T47D (cell line): ENCODE measurements around the gene ERV3-1.

DNA sequence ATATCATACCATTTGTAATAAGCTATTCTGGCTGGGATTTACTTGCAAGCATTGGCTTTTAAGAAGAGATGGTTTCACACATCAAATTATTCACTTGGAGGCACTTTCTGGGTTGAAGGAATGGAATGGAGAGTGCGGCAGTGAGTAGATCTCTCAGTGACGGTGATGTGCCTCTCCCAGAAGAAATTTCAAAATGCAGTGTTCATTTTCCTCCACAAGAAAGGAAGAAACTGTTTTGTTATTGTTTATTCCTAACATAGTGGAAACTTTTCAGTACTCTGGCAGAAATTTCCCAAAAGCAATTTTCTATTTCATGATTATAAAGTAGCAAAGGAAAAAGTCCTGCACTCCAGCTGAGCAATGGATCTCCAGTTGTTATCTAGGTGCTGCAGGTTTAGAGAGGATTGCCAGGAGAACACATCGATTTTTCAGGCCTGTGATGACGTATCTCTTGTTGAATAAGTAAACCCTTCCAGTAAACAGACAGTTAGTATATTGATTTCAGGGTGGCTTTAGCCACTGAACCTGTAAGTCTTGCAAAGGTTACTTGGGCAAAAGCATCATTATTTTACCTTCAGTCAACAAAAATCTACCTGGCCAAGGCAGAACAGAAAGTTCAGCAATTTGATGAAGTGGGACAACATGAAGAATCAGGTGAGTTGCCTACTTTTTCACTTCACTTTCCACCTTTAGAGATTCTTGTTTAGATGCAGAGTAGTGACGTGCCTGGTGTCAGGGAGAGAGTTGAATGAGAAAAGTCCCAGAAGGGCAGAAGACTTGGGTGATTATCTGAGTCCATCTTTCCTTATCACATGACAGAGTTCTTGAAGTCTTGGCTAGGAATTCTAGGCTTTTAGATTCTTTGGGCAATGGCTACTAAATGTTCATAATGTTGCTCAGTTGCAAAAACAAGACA, 12.2 kb downstream of the EGFR start:
- RRBS = no CpG with 5 or more reads among the region's 5 CpGs

- RRBS = no CpG with 5 or more reads among the region's 8 CpGs
These were observed 24.8 kb downstream of the EGFR start for GRCh38 chr7:55043531-55044148.

GRCh38 chr7:55068067-55068774, 49.4 kb downstream of the EGFR start:
- RRBS = no CpG with 5 or more reads among the region's 10 CpGs

DNA sequence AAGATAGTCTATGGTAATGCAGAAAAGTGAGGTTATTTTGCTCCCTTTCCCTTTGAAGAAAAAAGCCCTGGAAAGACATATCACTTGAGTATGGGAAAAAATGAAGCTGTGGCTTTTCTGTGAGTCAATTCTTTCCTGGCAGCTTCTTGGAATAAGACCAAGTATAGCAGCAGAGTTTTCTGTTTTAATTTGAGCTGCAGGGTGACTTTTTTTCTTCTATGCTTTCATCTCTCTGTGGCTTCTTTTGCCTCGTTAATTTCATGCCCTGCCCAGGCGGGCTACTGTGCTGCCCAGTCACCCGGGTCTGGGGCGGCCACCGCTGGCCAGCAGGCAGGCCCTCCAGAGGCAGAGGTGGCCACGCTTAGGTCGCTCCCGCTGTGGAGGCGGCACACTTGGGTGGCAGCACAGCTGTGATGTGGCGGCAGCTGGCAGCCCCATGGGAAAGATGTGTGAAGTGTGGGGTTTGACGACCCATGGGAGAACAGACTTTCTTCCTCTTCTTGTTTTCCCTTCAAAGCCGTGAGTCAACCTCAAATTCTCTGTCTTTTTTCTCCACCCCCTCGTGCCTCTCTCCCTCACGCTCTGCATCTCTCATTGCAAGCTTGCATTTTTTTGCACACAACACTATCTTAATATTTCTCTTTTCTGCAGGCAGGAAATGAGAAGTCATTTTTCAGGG, 67.6 kb downstream of the EGFR start:
- RRBS = no CpG with 5 or more reads among the region's 14 CpGs

DNA sequence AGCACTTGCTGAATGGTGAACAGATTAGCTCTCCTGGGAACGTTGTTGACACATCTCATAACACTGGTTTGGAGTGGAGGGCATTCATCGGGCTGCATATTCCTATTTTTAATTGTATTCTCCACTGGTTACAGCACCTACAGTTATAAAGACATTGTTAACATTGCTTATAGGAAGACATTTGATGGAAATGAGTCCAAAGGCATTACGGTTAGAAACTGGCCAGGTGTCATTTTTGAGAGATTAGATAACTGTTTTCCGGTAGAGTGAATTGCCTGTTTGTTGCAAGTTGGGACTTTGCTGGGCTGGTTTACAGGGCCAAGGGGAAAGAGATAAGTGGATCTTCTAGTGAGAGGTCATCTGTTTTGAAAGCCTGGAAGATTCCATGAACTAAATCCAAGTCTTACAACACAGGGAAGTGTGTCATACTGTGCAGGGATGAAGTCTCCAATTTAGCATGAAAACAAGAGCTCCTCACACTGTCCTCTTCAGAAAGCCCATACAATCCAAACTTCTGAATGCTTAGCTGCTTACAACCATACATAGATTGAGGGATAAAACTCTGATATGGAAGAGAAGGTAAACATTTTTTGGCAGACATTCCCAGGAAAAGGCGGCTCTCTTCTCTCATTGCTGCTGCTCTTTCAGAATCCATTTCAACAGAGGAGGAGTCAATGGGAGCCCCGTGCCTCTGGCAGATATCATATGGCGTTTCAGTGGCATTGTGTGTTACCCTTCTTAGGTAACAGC, 102.0 kb downstream of the EGFR start:
- RRBS = no CpG with 5 or more reads among the region's 7 CpGs

GRCh38 chr7:55143196-55143638, 124.4 kb downstream of the EGFR start:
- RRBS = no CpG with 5 or more reads among the region's 10 CpGs

DNA sequence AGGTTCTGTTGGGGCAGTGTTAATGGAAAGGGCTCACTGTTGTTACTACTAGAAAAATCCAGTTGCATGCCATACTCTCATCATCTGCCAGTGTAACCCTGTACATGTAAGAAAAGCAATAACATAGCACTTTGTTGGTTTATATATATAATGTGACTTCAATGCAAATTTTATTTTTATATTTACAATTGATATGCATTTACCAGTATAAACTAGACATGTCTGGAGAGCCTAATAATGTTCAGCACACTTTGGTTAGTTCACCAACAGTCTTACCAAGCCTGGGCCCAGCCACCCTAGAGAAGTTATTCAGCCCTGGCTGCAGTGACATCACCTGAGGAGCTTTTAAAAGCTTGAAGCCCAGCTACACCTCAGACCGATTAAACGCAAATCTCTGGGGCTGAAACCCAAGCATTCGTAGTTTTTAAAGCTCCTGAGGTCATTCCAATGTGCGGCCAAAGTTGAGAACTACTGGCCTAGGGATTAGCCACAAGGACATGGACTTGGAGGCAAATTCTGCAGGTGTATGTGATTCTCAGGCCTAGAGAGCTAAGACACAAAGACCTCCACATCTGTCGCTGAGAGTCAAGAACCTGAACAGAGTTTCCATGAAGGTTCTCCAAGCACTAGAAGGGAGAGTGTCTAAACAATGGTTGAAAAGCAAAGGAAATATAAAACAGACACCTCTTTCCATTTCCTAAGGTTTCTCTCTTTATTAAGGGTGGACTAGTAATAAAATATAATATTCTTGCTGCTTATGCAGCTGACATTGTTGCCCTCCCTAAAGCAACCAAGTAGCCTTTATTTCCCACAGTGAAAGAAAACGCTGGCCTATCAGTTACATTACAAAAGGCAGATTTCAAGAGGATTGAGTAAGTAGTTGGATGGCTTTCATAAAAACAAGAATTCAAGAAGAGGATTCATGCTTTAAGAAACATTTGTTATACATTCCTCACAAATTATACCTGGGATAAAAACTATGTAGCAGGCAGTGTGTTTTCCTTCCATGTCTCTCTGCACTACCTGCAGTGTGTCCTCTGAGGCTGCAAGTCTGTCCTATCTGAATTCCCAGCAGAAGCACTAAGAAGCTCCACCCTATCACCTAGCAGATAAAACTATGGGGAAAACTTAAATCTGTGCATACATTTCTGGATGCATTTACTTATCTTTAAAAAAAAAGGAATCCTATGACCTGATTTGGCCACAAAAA, 154.7 kb upstream of the LANCL2 start:
- RRBS = no CpG with 5 or more reads among the region's 6 CpGs

DNA sequence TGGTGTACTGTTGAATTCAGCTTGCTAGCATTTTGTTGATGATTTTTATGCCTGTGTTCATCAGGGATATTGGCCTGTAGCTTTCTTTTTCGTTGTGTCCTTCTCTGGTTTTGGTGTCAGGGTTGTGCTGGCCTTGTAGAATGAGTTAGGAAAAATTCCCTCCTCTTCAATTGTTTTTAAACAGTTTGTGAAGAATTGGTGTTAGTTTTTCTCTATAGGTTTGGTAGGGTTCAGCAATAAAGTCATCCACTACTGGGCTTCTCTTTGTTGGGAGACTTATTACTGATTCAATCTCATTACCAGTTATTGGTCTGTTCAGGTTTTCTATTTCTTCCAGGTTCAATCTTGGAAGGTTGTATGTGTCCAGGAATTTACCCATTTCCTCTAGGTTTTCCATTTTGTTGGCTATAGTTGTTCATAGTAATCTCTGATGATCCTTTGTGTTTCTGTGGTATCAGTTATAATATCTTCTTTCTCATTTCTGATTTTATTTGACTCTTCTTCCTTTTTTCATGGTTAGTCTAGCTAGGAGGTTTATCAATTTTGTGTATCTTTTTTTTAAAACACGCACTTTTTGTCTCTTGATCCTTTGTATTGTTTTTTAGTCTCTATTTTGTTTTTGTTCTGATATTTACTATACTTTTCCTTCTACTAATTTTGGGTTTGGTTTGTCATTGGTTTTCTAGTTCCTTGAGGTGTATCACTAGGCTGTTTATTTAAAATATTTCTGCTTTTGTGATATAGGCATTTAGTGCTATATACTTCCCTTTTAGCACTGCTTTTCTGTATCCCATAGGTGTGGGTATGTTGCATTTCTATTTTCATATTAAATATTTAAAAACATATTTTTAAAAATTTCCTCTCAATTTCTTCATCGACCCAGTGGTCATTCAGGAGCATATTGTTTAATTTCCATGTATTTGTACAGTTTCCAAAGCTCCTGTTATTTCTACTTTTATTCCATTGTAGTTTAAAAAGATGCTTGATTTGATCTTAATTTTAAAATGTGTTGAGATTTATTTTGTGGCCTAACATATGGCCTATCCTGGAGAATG, 94.4 kb downstream of the LANCL2 start:
- RRBS = no CpG with 5 or more reads among the region's 3 CpGs

DNA sequence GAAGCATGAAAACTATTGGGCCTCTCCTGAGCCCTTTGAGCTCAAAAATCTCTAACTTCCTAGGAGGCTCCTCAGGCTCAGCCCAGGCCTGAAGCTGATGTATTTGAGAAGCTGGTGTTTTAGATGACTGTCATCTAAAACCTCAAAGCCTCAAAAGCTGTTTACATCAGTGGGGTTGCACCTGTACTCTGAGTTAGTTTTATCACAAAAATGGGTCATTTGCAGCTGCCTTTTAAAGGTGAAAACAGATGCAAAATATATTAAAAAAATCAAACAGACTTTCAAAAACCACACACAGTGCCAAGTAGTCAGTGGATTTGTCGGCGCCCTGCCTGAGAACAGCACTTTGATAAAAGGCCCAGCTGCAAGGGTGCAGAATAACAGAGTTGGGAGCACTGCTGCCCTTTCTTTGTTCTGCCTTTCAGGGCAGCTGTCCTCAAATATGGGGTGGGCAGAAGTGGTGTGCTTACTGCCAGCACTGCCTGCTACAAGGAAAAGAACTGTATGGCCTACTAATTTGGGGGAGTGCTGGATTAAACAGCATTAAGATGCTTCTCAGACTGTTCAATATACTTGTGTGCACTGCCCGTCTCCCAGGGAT, 103.0 kb downstream of the VOPP1 start:
- RRBS = no CpG with 5 or more reads among the region's 3 CpGs

DNA sequence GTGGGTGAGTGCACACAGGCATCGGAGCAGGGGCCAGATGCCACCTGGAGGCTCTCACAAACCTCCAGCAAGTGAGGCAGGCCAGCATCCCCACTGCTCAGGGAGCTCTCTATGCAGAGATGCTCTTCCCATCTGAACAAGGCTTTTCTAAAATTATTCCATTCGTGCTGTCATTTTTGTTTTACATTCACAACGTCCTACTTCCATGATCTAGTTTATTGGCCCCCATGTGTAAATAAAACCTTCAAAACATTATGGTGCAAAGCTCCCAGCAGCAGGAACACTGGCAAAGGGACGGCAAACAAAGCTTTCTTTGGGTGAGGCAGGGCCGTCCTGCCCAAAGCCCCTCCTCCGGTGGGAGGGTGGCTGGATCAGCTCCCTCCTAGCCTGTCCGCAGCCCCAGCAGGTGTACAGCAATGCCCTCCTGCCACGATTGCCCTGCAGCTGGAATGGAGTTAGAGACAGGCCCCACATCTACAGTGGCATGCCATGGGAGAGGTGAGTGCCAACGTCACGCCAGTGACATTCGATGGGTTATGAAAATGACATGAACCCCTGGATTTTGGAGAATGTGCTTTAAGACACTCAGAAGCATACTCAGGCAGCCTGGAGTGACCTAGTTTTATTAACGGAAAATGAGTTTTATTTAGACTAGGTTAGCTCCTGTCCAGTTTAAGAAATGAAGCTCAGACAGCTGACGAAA, 50.4 kb downstream of the VOPP1 start:
- RRBS = no CpG with 5 or more reads among the region's 13 CpGs

GRCh38 chr7:55698894-55699619, 126.8 kb upstream of the VOPP1 start:
- RRBS = no CpG with 5 or more reads among the region's 11 CpGs

DNA sequence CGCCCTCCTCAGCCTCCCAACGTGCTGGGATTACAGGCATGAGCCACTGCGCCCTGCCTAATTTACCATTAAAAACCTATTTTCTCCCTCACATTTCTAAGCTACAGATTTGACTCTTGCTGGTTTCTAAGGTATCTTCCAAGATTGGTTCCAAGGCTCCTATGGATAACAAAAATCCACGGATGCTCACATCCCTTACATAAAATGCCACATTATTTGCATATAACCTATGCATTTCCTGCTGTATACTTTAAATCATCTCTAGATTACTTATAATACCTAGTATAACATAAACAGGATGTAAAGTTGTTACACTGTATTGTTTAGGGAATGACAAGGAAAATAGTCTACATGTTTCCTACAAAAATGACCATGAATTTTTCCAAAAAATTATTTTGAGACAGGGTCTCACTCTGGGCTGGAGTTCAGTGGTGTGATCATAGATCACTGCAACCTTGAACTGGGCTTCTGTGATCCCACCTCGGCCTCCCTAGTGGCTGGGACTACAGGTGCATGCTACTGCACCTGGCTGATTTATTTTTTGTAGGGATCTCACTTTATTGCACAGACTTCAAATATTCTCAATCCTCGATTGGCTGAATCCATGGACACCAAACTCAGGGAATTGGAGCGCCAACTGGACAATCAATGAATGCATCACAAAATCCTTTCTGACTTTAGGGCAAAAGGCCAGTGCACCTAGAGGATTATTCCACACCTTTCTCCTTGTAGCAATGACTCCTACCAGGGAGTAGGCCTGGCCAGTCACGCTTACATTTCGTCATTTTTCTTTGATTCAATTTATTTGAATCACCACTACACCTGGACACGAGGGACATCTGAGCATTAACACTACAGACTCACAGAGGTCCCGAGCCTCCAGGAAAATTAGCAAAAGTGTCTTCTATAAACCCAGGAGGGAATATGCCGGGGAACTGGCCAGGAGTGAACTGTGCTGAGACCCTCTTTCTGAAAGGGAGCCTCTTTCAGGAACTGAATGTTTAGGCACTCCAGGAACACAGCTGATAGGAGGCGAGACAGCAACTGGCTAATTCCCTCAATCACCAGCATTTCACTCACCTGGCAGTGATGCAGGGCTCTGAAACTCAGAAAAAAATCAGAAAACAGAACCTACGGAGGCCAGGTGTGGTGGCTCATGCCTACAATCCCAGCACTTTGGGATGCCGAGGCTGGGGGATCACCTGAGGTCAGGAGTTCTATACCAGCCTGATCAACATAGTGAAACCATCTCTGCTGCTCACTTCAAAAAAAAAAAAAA, 6.5 kb downstream of the CHCHD2 start:
- RRBS = no CpG with 5 or more reads among the region's 15 CpGs

DNA sequence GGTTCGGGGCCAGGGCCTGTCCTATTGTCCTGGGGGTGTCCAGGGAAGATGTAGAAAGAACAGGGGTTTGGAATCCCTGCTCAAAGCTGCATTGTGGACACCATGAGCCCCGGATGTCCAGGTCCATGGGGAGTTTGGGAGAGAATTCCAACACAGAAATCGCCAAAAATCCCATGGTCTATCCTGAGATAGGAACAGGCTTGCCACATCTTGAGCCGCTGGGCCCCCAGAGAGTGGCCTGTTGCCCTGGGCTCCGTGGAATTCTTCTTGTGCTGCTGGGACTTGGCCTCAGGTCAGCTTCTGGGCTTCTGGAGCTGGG, 376.3 kb upstream of the NUPR2 start:
- RRBS = no CpG with 5 or more reads among the region's 5 CpGs

DNA sequence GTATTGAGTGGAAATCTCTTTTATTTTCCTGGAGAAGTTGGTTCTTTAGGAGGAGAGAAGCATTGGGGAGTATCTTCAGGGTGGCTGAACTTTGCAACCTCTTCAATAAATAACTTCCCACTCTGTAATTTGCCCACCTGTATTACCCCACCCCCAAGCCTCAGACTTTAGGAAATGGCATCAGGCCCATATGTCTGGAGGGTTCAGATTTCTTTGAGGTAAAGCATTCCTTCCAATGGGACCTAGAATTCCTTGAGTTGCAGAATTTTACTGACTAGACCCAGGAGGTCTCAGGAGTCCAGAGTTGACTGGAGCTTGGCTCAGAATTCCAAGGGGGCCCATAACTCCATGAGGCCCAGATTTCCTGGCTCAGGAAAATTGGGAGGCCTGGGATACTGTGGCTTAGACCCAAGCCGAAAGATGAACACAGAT, 518.5 kb upstream of the ZNF722 start:
- RRBS = no CpG with 5 or more reads among the region's 1 CpG

DNA sequence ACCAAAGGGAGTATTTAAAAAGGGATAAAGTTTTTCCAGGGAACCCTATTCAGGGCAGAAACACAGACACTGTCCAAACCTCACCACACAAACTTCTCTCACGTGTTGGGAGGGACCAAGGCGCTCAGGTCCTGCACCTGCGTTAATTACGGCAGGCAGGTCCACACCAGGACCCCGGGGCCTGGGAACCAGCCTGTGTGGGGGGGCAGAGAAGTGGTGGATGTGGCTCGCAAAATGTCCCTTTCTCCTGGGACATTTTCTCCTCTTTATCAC, 73.5 kb upstream of the ZNF722 start:
- RRBS = no CpG with 5 or more reads among the region's 6 CpGs

DNA sequence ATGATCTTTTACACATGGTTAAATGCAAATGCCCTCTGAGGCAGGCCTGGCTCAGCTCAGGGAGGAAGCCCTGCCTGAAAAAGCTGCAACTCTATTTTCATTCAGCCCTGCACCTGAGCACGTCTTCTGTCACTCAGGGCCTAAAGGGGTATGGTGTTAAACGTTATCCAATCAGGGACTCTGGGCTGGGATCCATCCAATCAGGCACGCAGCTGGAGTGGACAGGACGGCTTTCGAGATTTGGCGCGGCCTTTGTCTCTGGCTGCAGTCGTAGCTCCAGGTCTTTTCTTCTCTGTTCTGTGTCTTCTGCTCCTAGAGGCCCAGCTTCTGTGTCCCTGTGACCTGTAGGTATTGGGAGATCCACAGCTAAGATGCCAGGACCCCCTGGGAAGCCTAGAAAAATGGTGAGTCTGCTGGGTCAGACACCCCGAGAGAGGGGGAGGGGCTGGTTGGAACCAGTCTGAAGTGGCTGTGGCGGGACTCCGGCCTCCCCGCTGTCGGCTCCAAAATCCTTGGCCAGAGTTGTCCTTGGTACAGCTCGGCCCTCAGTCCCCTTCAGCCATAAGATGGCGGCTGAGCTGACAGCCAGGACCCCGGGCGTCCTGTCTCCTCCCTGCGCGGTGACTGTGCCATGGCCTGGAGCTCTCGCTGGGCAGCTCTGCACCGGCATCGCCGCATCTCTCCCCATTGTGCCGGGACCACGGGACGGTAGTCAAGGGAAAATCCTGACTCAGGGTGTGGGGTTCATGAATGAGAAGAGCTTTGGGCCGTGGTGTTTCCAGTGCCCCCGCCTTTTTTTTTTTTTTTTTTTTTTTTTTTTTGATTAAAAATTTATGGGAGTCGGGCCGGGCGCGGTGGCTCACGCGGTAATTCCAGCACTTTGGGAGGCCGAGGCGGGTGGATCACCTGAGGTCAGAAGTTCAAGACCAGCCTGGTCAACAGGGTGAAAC, 11.8 kb upstream of the ZNF680 start:
- RRBS = 26% methylated on average over 7 of the region's 36 CpGs

DNA sequence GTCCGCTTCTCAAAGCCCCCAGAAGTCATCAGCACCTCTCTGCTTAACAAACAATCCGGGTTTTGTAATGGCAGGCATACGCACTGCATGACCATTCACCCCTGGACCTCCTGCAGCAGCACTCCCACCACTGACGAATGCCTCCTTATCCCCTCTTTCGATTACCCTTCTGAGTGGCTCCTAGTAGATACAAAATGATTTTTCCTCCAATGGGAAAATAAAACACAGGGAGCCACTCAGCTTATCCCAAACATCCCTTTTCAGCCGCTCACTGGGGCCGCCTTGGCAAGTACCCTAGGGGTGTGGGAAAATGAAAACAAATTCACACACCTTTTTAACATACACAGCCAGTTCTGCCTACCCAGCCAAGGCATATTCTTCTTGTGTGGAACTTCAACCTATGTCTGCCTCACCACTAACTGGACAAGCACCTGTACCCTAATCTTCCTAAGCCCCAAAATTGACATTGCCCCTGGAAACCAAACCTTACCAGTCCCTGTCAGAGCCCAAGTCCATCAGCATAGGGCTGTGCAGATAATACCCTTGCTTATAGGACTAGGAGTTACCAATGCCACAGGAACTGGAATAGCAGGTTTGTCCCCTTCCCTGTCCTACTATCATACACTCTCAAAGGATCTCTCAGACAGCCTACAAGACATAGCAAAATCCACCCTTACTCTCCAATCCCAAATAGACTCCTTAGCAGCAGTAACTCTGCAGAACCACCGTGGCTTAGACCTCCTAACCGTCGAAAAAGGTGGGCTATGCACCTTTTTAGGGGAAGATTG, 19.6 kb downstream of the ZNF107 start:
- RRBS = no CpG with 5 or more reads among the region's 10 CpGs

GRCh38 chr7:65006141-65007093, at the start of gene ERV3-1:
Gene ERV3-1 (minus strand): TSS chr7:65006687.
- RRBS = no CpG with 5 or more reads among the region's 32 CpGs

GRCh38 chr7:65509619-65510233, 136.1 kb downstream of the ZNF92 start:
- RRBS = no CpG with 5 or more reads among the region's 59 CpGs

GRCh38 chr7:65751347-65751663, 121.6 kb upstream of the VKORC1L1 start:
- RRBS = no CpG with 5 or more reads among the region's 23 CpGs